ENCODE measurements around the gene FH.

DNA sequence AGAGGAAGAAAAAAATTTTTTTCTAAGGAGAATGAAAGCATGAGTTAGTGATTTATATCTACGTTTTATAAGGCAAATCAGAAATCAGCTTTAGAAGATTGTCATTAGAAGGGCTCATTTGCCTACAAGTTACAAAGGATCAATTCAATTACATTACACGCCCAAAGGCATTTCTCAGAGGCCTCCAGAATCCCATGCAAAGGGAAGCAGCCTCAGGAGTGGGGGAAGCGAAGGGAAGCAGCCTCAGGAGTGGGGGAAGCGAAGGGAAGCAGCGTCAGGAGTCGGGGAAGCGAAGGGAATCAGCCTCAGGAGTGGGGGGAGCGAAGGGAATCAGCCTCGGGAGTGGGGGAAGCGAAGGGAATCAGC lies 206.2 kb downstream of the GREM2 start:
- RRBS, result no CpG with 5 or more reads among the region's 10 CpGs

GRCh38 chr1:240596556-240596939 lies 15.4 kb downstream of the GREM2 start:
- RRBS, result no CpG with 5 or more reads among the region's 6 CpGs

DNA sequence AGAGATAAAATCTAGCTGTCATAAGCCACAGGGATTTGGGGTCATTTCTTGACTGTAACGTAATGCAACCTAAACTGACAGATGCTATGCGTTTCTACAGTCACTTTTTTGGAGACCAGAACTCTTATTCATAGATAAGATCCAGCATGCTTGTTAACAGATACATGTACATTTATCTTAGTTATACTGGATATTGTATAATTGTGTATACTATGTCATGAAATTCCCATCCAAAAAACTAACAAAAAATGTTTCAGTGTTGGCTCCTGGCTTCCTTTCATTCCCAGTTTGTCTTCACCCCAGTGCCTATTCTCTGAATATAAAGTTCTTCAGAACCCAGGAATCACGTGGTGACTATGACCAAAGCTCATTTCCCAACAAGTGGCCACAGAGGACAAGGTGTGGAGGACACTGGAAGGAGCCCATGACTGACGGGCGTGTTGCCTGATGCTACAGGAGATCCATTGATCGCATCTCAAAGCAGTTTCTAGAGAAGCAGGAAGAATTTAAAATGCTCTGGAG lies 7.3 kb upstream of the GREM2 start:
- RRBS, result no CpG with 5 or more reads among the region's 6 CpGs

DNA sequence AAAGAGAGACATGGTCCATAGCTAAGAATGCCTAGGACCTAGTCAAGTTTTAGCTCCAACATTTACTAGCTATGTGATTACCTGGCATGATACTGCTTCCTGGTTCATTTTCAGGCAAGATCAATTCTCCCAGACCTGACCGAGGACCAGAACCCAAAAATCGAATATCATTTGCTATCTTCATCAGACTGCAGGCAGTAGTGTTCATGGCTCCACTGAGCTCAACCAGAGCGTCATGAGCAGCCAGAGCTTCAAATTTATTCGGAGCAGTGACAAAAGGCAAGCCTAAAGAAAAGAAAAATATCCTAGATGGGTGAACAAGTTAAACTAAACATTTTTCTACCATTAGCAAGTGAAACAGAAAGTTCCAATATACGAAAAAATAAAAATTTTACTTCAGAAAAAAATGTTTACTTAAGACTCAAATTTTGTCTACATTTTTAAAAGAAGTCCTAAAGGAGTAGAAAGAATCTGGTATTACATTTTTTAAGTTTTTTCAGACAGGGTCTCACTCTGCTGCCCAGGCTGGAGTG lies 15.5 kb downstream of the FH start:
- RRBS, result no CpG with 5 or more reads among the region's 5 CpGs

GRCh38 chr1:241519388-241520149 lies at the start of gene FH:
FH (minus strand) TSS chr1:241519755.
- RRBS, result 4% methylated on average over 16 of the region's 63 CpGs

DNA sequence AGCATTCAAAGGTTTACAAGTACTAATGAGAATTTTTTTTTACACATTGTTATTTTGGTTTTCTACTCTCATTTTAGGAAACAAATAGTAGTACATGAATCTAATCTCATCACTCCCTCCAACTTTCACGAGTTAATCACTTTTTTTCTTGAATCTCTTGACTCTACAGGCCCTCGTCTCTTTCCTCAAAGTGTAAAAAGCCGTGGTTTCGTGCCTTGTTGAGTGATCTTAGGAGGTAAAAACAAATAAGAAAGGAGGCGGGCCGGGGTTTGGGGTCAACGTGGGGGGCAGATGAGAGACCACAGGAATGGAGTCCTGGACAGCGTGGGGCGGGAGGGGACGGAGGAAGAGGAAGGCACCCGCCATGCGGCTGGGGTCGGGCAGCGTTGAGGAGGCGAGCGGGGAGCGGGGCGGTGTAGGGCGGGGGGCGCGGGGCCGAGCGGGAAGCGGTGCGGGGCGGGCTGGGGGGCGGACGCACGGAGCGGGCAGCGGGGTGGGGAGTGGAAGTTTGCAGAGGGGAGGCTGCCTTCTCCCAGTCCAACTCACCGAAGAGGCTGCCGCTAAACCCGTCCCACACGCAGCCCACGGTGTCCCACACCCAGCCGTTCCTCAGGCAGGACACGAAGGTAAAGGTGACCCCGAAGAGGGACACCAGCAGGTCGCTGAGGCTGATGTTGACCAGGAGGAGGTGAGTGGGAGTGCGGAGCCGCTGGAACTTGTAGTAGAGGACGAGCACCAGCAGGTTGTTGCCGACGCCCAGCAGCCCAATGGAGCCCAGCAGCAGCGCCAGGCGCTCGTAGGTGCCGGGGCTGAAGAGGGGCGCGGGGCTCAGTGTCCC lies 614 bp downstream of the CHML start:
- RRBS, result no CpG with 5 or more reads among the region's 51 CpGs

GRCh38 chr1:241640503-241640795 lies 280 bp upstream of the CHML start:
- RRBS, result no CpG with 5 or more reads among the region's 22 CpGs

GRCh38 chr1:241640796-241641681 lies 870 bp upstream of the CHML start:
- RRBS, result no CpG with 5 or more reads among the region's 13 CpGs

DNA sequence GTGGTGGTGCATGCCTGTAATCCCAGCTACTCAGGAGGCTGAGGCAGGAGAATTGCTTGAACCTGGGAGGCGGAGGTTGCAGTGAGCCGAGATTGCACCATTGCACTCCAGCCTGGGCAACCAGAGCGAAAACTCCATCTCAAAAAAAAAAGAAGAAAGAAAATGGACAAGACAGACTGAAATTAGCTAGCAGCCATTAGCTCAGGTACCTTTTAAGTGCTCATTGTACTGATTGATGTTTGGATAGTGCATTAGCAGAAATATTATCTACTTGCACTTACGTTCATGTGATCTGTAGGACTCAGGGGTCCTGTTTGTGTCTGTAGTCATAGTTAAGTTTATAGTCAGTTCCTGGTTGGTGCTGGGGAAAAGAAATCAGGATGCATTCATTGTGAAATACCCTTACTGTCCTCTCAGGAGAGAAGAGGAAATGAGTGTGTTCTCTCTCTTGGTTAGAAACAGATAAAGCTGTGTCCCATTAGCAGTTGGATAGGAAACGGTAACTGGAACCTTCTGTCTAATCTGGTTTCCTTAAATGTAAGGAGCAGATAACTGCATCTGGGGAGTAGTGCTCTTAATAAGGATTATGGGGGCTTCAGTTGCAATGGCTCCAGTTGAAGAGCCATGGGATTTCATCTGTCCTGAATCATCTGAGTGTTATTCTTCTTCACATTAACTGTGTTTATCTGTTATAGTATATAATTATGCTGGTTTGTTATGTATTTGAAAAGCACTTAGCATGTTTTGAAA lies 8.8 kb downstream of the SDCCAG8 start:
- RRBS, result no CpG with 5 or more reads among the region's 5 CpGs

GRCh38 chr1:243286386-243286767 lies 30.5 kb downstream of the SDCCAG8 start:
- RRBS, result no CpG with 5 or more reads among the region's 7 CpGs

GRCh38 chr1:243340919-243341411 lies 85.1 kb downstream of the SDCCAG8 start:
- RRBS, result no CpG with 5 or more reads among the region's 3 CpGs

DNA sequence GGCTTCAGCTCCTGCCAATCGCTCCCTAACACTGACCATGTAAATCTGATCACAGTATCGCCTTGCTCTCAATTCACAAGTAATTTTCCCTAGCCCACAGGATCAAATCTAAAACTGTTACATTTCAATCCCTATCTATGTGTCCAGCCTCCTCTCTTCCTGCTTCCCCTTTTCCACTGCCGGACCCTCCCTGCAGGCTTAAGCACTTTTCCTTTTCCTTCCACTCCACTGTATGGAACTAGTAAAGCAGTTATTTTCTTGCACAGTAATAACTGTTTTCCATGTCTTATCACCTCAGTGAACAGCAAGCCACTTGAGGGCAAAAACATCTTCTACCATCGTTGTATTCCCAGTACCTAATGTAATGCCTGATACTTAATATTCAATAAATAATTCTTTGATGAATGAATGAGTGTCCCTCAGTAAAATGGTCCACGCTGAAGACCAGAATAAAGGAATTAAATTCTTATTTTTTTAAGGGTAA lies 290.1 kb downstream of the AKT3 start:
- RRBS, result no CpG with 5 or more reads among the region's 5 CpGs

DNA sequence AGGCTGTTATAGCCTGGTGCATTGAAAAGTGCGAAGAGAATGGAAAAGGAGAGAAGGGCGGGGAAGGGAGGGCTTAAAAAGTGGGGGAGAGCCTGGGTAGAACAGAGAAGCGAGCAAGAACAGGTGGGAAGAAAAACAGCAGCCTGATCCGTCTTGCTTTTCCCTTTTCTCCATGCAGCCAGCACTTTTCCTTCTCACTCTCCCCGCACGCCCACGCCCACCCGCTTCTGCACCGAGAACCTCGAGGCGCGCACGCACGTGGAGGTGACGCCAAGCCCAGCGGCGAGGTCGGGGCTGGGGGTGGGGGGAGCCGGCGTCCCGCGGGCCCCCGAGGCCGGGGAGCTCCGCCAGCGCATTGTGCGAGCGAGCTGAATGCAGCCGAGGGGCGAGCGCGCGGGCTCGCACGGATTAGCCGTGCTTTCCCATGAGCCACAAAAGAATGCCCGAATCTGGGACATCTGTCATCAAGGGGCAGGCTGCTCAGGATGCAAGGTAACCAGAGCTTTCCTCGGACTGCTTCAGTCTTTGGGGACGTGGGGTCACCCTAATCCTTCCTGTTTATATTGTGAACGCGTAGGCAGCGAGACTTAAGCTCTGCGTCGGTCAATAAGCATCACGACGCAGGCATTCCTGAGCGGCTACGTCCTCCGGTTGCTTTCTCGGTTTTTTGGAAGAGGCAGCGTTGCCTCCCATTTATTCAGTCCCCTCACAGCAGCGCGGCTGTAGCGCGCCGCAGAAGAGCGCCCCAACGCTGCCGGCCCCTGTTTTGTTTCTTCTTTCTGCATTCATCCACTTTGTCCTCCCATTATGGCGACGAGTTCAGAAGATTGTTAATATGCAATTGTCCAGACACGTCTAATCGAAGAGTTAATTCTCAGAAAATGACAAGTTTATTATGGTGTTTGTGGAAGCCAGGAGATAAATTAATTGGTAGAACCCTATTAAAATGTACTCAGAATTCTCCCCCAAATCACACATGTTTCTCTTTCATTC lies 67.3 kb upstream of the AKT3 start:
- RRBS, result 17% methylated on average over 6 of the region's 63 CpGs

- RRBS, result no CpG with 5 or more reads among the region's 15 CpGs
These were observed 4.1 kb upstream of the ZBTB18 start for GRCh38 chr1:244046664-244047639.

DNA sequence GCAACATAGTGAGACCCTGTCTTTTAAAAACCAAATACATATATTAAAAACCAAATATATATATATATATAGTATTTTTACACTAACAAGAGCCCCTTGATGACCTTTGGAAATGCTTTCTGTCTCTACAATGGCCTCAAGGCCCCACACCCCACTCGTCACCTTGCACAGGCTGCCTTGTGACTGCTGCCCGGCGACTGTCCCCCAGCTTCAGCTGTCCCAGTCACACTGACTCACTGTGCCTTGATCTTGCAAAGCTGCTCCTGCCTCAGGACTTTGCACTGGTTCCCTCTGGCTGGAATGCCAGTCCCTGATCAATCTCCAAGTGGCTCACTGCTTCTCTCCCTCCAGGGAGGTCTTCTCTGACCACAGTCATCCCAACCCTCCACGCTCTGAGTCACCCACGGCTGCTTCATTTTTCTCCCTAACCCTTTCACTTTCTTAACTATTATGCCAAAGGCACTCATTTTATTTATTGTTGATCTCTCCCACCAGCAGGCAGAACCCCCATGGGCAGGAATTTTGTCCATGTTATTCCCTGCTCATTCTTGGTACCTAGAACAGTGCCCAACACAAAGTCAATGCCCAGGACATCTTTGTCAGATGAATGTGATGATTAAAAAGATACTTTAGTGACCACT lies 53.2 kb downstream of the ZBTB18 start:
- RRBS, result no CpG with 5 or more reads among the region's 5 CpGs

DNA sequence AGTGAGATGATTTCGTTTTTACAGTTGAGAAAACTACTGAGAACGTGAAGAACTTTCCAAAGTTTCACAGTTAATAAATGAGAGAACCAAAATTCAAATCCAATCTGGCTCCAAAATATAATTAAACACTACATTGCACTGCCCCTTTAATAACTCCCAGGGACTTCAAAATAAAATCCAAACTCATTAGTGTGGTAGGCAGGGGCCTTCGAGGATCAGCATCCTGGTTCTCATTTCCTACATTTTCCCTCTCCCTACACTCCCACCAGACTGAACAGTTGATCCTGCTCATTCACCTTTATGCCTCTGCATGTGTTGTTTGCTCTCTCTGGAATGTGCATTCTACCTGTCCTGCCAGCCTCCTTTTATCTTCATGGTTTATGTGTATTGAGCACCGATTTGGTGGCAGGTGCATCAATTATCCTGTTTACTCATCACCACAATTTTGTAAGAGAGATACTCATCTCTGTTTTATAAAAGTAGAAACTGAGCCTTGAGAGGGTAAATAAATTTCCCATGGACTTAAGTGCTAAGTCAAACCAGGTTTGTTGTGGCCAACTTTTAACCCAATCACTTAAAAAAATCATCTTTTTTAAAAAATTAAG lies 25.7 kb upstream of the C1orf100 start:
- RRBS, result no CpG with 5 or more reads among the region's 4 CpGs

DNA sequence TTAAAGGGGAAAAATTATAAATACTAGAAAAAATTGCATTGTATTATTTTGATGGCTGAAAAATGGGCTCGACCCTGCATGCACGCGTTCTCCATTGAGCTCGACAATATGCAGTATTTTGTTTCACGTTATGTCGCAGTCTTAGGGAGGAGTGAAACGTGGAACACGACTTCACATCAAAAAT lies 913 bp upstream of the COX20 start:
- RRBS, result no CpG with 5 or more reads among the region's 8 CpGs

DNA sequence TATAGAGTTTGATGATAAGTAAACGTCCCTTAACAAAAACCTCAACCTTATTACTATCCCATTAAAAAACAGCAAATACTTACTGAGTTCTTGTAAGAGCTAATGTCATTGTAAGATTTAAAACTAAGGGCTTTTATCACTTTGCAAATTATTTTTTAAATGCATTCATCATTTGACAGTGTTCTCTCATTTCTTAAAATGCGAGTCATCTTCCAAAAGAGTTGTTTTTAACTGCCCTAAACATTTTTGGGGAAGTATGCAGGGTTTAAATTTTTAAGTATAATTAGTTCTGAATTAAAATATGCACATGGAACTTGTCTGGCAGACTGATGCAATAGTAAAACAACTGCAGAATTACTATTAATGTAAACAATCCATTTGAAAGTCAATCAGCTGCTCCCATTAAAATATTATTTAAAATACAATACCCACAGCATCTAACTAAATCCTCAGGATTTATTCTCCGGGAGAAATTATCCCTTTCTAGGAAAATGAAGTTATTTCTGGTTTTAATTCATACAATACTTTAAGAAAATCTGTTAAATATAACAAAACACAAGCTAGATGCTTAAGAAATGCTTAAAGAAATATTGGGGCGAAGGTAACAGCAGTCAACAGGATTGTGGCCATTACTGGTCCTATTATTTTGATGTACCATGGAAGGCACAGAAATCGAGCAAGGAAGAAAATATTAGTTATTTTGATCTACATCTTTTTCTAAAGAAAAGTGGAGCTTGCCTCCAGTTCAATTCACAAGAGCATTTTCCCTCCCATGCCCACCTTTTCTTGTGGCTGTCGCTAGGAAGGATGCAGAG lies 8.2 kb downstream of the COX20 start:
- RRBS, result no CpG with 5 or more reads among the region's 6 CpGs

DNA sequence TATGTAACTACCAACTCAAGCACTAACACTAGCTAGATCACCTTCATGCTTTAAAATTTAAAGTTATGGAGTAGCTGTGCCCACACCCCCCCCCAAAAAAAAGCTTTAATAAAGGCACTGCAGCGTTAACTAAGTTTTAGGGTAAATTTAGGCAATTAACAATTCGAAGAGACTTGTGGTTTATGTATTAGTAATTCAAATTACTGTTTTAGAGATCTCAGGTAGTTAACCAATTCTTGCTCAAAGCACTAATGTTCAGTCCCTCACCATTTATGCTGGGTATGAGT lies 14.0 kb downstream of the HNRNPU start:
- RRBS, result no CpG with 5 or more reads among the region's 2 CpGs

DNA sequence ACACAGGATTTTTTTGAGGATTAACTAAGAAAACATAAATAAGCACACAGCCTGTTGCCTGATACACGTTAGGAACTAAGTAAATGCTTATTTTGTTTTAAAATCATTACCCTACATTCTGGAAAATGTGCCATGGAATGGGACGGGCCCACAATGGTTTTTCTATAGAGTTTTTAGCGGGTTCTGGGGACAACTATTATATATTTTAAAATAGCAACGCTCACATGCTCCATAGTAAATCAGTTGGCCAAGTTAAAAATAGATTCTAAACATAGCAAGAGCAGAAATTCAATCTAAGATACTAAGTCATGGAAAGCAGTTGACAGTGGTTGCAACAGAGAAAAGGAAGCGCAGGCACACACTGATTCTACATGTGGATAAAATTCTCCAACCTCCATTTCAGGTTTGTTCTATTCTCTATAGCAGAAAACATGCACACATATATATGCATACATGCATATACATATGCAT lies 15.7 kb upstream of the EFCAB2 start:
- RRBS, result no CpG with 5 or more reads among the region's 5 CpGs

All from AG08470 (cell line).